ENCODE measurements around a stretch of chr11.

GRCh38 chr11:19573691-19574237 lies 138.9 kb upstream of the NAV2 start:
- RRBS, result no CpG with 5 or more reads among the region's 1 CpG

GRCh38 chr11:19633172-19633751 lies 79.4 kb upstream of the NAV2 start:
- RRBS, result no CpG with 5 or more reads among the region's 11 CpGs

GRCh38 chr11:19713545-19714268 lies 1.1 kb downstream of the NAV2 start:
- RRBS, result 1% methylated on average over 20 of the region's 50 CpGs

DNA sequence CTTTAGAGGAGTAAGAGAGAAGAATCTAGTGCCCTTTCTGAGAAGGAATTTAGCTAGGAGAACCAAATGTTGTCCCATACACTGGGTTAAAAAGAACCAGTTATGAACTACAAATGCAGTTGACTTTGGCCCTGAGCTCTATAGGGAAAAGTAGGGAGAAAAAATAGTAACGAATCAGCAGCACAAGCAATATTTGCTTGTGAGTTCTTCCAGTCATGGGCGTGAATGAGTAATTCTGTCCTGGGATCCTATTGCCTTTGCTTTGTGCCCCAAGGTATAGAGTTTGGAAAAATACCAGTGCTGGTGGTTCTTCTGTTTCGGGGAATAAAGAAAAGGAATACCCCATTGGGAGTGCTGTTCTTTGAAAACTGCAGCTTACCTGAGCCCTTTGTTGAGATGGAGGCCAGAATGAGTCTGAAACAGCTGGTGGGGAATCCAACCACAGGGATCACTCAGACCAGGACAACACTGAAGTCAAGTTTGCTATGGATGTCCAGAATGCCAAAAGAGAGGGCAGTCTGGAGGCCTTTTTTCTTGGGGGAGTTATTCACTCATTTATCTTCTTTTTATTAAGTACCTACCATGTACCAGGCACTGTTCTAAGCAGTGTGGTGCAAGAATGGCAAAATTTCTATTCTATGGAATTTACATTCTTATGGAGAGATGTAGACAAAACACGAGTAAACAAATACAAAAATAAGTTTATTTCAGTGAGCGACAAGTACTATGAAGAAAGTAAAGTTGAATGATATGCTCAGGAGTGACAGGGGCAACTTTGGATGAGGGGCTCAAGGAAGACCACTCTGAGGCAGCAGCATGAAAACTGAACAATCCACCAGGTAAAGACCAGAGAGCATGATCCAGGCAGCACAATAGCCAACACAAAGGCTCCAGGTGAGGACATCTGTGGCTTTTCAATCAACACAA lies 48.3 kb downstream of the NAV2 start:
- RRBS, result no CpG with 5 or more reads among the region's 5 CpGs

DNA sequence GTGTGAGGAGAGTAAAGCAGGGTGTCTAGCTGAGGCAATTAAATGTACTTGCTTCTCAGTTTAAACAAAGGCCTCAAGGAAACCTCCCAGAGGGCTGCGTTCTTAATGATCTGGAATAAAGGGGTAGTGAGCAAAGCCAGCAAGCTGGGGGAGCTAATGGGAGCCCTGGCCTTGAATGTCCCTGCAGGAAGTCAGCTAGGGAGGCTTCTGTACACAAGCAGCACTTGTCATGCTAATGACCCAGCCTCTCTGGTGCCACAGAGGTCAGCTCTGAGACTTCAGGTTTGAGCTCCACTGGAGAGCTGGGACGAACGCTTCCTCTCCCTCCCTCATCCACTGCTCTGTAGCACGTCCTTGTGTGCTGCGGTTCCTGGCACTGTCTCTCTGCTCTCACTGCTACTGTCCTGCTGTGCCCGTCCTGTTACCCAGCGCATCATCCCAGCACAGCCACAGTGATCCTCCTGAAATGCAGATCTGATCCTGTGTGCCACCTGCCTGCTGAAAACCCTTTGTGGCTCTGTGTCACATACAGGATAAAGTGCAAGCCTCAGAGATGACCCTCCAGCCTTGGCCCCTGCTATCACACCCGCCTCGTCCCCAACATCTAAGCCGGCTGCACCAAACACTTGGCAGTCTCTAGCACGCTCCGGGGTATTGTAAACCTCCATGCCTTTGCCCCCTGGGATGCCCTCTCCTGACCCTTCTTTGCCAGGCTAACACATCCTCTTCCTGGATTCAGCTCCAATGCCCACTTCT lies 159.6 kb downstream of the DBX1 start:
- RRBS, result no CpG with 5 or more reads among the region's 12 CpGs

- RRBS, result no CpG with 5 or more reads among the region's 13 CpGs
Observed at GRCh38 chr11:20015612-20016249, 144.5 kb downstream of the DBX1 start.

- RRBS, result no CpG with 5 or more reads among the region's 3 CpGs
Observed at GRCh38 chr11:20041379-20041854, 118.9 kb downstream of the DBX1 start.

DNA sequence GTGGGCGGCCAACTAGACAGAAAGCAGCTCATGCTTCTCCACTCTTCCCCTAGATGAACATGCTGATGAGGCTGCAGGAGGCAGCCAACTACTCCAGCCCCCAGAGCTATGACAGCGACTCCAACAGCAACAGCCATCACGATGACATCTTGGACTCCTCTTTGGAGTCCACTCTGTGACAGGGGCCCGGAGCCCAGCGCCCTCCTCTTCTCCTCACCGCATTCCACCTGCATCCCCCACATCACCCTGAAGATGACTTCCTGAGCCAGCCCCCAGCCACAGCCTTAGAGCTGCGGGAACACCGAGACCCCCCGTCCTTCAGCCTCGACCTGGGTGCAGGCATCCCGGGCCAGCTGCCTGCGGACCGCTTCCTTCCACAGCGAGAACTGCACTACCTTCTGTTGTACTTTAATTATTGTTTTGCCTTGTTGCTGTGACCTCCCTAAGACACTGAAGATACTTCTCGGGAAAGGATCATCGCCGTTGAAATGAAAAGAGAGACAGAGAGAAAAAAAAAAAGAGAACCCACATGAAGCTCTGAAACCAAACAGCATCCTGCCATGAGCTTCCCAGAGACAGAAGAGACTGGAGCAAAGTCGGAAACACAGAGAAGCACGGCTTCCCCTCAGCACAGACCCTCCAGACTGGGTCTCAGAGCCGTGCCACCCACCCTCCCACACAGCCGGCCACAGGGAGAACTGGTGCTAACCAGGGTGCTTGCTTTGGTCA lies 42.0 kb downstream of the DBX1 start:
- RRBS, result no CpG with 5 or more reads among the region's 21 CpGs

- RRBS, result no CpG with 5 or more reads among the region's 2 CpGs
Observed at GRCh38 chr11:20357282-20357724, 6.2 kb upstream of the HTATIP2 start.

- RRBS, result no CpG with 5 or more reads among the region's 7 CpGs
Observed at GRCh38 chr11:20382758-20383734, 4.5 kb upstream of the PRMT3 start.

DNA sequence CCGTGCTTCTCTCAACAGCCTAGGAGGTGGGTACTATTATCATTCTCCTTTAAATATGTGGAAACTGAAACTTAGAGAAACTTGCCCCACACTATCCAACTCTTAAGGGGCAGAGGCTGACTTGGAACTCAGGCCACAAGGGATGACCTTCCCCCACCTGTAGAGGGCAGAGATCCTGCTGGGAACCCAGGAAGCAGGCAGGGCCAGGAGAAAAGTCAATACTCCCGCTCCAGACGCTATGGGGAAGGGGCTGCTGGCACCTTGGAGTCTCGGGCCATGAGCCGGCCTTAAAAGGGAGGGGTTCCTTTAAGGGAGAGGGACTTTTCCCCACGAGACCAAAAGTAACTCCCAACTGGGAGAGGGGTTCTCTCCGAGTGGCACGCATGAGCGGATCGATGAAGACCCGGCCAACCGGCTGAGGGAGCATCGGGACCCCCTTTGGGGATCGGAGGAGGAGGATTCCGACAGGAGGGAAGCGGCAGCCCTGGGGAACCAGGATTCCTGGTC lies 576 bp upstream of the ANO5 start:
- RRBS, result no CpG with 5 or more reads among the region's 16 CpGs

GRCh38 chr11:22194163-22194712 lies 1.4 kb downstream of the ANO5 start:
- RRBS, result no CpG with 5 or more reads among the region's 6 CpGs

DNA sequence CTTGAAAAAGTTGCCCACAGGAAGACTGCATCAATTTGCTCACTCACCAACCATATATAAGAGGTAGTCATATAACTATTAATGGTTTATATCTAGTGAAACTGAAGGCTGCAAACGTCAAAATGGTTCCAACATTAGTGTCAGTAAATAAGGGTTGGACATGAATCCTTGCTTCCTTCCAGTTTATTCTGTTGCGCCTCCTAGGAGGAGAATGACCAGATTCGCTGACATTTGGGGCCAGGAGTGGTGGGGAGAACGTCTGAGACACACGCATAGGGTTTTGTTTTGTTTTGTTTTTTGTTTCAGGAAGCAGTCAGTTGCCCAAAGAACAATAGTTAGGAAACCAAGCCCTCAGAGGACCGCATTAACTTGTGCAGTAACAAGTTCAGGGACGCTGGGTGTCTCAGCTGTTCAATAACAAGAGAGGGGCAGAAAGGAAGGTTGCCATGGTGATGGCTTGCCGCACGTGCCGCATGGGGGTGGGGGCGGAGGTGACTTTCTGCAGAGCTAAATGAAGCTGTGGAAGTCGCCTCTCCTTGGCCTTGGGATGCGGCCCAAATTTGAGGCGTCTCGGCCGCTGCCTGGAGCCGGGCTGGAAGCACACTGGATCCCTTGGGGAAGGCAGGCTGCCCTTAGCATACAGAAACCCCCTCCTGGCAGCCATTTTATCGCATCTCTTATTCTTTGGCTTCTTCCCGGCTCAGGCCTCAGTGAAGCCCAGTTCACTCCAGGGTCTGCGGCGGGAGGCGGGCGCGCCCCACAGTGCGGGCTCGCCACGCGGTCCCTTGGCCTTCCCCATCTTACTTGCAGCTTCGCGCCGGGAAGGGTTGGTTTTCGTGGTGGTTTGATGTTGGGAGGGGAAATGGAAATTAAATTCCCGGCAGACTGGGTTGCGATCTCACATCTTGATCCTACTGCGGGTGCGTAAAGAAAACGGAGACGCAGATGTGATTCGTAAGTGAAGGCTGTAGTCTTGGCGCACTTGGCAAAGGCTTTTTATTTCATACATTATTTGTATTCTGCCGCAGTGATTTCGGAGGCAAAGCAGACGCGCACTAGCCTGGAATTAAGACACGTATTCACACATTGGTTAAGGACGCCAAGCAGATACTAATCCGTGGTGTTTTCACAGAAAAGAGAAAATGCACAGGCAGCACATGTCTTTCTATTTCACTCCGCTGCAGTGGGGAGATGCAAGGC lies 94.2 kb downstream of the SLC17A6 start:
- RRBS, result under 1% methylated on average over 5 of the region's 48 CpGs

DNA sequence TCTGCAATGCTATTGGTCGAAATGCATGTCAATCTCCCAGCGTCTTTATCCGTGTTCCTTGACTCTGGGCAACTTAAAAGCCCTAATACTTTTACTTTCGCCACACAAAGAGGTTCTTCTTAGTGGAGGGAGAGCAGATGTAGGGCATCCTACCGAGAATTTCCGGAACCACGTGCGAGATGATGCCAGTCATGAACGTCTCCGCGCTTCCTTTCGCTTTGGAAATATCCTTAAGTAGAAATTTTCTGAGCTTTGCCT lies 206 bp upstream of the FANCF start:
- RRBS, result no CpG with 5 or more reads among the region's 12 CpGs

DNA sequence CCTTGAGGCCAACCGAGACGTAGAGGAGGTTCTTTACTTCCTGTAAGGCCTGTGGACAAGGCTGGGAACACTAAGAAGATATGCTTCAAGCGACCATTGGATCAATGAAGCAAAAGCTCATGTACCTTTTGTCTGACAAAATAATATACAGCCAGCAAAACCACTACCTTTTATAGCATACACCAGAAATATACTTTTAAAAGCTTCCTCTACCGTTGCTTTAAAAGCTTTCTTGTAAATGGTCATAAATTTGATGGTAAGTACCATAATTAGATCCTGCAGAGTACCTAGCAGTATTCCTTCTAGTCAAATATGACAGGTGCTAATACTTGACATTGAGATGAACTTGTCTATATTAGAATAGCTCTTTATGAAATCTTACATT lies 340.5 kb upstream of the ANO3 start:
- RRBS, result no CpG with 5 or more reads among the region's 4 CpGs

DNA sequence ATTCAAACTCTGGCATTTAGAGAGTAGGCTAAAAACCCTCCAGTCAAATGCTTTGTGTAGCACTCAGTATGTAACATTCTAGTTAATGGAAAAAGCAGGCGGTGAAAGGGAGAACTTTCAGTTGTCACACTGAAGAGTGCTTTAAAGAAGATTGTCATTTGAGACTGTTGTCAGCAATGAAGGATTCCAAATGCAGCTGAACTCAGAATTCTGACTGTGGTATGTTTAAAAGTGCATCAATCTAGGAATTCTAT lies 98.2 kb downstream of the MUC15 start:
- RRBS, result no CpG with 5 or more reads among the region's 1 CpG

GRCh38 chr11:26597125-26597428 lies 25.0 kb upstream of the MUC15 start:
- RRBS, result 97% methylated on average over 4 of the region's 11 CpGs

DNA sequence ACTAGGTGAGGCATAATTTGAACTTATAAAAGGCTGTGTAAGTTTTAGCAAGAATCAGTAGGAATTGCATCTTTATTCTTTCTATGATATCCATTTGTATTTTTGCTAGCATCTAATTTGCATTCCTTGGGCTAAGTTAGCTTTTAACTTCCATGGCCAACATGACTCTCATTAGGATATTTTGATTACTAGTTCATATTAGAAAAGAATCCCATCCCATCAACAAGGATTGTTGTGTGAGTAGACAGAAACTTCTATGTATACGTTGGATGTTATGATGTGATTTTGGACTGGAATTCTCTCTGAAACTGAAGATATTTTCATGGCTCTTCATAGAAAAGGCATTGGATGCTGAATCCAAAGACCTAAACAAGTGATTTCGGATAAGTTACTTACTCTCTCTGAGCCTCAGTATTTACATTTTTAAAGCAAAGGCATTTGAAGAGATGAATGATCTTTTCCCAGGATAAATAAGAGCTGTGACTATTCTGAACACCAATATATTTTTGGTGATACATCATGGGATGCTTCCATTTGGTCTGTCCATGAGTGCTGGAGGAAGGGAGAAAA lies 104.7 kb downstream of the CCDC34 start:
- RRBS, result no CpG with 5 or more reads among the region's 2 CpGs